Mammary epithelial cell (primary cell): Measurements from ENCODE around the gene TP63.

GRCh38 chr3:187290922-187291581 lies 485 bp downstream of the MASP1 start:
- CAGE, long polyA plus RNA: no peak
- RRBS: no CpG with 5 or more reads among the region's 7 CpGs

DNA sequence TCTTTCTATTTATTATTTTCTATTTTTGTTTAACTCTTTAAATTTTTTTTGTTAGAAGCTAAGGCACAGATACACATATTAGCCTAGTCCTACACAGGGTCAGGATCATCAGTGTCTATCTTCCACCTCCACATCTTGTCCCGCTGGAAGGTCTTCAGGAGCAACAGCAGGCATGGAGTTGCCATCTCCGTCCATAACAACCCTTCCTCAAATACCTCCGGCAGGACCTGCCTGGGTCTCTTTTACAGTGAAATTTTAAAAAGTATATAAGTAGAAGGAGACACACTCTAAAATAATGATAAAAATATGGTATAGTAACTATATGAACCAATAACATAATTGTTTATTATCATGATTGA lies 132.5 kb downstream of the SST start:
- CAGE, long polyA plus RNA: no peak
- RRBS: no CpG with 5 or more reads among the region's 3 CpGs

DNA sequence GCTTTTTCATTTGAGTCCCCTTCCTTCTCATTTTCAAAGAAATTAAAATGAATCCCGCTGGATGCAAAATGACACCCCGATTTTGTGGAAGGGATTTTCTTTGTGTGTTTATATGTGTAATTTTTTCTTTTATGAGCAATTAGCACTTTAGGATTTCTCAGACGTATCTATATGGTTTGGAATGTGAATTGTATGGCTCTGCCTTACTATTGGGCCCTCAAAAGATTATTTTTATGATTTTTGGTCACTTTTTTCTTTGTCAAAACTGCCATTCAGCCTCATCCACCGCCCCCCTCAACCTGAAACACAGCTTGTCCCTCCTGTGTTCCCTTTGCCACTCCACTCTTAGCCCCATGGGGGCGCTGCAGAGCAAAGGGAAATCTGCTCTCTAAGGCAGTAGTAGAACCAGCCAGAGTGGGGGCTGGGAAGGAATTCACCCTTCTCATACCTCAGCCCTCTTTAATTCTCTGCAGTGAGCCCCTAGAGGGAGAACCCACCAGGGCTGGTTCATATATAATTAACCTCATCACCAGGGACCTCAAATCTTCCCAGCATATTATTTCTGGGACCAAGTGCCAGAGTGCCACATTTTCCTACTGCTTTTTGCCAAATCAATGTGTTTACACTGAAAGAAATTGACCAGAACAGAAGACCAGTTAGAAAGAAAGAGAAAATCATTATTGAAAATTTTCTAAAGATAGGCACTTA lies 2.7 kb upstream of the BCL6 start:
- CAGE, long polyA plus RNA: no peak
- RRBS: no CpG with 5 or more reads among the region's 5 CpGs

DNA sequence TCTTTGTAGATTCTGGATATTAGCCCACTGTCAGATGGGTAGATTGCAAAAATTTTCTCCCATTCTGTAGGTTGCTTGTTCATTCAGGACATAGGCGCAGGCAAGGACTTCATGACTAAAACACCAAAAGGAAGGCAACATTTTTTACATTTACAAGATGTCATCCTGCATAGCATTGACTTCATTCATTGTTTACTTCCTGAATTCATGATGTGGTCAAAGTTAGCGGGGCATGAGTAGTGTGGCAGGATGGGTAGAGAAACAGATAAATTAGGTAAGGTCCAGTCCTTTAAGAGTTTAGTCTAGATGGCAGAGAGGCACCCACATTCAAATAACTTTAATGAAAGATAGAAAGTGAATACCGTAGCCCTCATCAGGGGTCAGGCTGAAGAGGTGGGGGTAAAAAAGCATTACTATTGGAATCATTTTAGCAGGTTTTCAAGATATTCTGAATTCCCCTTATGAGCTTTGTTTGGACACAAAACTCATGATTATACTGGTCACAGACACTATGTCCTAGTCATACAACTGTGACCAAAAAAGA lies 44.9 kb upstream of the LPP start:
- CAGE, long polyA plus RNA: no peak
- RRBS: no CpG with 5 or more reads among the region's 3 CpGs

DNA sequence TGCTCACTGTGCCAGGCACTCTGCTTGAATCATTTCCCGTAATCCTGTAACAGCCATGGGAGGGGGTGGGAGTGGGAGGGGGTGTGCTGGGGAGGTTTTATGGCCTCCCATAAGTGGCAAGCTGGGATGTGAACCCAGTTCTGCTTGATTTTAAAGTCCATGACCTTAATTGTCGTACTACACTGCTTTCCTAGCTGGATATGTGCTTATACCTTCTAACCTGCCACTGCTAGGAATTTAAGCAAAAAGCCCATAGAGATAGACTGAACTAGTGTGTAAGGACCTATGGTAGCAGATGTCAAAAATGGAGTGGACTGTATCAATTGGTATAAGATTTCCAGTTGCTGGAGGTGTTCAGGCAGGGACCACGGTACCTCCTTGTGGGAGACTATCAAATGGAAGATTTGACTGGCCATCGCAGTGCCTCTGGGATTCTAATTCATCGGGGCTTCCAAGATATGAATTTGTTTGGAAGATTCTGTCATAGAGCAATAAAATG lies 29.8 kb downstream of the LPP start:
- CAGE, long polyA plus RNA: no peak
- RRBS: no CpG with 5 or more reads among the region's 5 CpGs

DNA sequence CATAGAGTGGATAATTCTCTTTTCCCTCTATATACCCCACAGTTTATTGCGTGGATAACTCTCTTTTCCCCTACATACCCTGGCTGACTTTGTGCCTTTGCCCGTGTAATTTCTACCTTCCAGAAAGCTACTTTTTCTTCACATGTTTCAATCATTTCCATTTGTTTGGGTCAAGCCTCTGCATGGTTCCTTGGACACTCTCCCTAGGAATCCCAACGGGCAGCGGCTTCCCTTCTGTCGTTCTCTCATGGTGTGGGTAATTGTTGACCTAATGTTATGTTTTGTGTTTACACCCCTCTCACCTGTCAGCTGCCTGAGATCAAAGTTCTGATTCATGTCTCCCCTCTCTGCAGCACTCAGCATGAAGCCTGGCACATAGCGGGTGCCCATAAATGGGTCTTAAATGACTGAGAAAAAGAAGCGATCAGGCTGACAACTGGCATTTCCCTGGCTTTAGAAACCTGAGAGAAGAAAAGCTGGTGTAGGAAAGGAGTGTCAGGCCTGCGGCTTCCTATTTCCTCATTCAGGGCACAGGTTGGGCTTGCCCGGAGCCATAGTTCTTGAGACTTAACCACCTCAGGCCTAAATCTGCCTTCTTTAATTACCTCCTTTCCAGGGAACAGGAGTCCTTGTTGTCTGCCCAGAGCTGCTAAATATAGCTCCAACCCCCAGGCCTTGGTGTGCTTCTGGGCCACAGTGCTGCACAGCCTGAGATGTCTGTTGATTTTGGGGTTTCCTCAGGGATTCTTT lies 31.7 kb downstream of the LPP start:
- CAGE, long polyA plus RNA: no peak
- RRBS: no CpG with 5 or more reads among the region's 9 CpGs

DNA sequence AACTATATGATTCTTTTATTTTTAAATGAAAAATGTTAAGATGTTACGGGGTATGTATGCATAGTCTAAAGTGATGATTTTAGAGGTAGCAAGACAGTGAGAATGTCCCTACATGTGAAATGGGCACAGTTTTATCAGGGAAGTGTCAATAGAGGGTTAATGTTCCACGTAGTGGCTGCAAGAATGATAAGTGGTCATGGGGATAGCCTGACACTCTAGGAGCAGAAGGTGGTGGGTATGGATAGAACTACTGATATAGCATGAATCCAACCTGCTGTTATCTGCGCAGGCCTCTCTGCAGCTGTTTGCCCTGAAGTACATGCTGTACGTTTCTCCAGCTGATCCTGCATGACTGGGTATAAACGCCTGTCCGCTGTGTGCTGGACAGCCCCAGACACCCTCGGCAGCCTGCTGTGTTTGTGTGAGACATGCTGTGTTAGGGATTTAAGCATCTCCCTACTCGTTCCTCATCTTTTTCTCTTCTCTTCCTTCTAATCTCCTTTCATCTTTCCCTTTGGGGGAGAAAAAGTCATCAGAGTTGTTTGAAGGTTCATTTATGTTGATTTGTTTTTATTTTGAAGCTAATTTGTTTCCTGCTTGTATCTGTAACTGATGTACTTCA lies 87.1 kb downstream of the LPP start:
- CAGE, long polyA plus RNA: no peak
- RRBS: no CpG with 5 or more reads among the region's 8 CpGs

GRCh38 chr3:188348423-188349320 lies 194.7 kb downstream of the LPP start:
- CAGE, long polyA plus RNA: no peak
- RRBS: no CpG with 5 or more reads among the region's 9 CpGs

- CAGE, long polyA plus RNA: no peak
- RRBS: no CpG with 5 or more reads among the region's 2 CpGs
Measured at GRCh38 chr3:188359682-188359952, 205.7 kb downstream of the LPP start.

DNA sequence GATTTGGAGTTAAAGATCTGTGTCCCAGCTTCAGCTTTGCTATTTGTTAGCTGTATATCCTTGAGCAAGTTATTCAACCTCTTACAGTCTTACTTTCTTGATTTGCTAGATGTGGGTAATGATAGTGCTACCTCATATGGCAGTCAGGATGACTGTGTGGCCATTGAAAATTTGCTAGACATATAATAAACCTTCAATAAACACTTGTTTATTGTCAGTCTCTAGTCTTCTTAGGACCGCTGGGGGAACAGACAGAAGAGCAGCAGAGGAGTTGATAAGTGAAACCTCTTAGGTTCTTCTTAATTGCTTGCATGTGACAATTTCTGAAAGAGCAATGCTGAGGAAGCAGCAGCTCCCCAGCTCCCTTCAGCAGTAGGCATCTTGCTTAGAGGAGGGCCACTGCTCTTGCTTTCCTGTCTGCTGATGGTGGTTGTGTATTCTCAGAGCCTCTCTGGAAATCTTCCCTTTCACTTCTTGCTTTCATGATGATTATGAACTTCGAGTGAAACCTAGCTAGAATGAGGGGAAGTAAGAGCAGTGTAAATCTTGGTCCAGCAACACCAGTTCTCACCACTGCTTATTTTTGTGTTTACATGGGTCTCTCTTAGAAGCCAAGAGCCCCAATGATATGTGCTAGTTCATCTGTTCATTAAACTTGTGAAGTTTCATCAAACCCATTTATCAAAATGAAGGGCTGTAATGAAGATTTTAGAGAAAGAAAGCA lies 246.5 kb downstream of the LPP start:
- CAGE, long polyA plus RNA: no peak
- RRBS: no CpG with 5 or more reads among the region's 2 CpGs

GRCh38 chr3:188432922-188433986 lies 279.3 kb downstream of the LPP start:
- CAGE, long polyA plus RNA: no peak
- RRBS: no CpG with 5 or more reads among the region's 6 CpGs

- CAGE, long polyA plus RNA: no peak
- RRBS: no CpG with 5 or more reads among the region's 7 CpGs
Measured at GRCh38 chr3:188454320-188454938, 300.5 kb downstream of the LPP start.

DNA sequence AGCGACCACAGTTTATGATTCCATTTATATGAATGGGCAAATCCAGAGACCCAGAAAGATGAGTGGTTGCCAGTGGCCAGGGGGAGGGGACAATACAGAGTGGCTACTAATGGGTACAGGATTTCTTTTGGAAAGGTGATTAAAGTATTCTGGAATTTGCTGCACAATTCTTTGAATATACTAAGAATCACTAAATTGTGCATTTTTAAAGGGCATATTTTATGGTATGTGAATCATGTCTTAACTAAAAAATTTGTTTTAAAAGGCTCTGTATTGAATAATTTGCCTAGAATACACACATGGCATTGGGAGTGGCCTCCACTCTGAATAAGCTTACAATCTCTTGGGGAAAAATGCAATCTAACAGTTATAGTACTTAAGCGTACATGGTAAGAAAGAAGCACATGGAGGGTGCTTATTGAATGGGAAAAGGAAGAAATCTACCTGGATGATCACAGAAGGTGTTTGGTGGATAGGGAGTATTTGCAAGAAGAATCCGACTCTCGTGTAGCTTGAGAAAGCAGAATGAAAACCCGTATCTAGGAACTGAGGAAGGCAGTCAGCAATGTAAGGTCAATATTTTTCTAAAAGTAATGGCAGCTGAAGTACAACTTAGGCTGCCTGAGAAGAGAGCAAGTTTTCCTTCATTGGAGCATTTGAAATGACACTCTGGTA lies 385.1 kb downstream of the LPP start:
- CAGE, long polyA plus RNA: no peak
- RRBS: no CpG with 5 or more reads among the region's 5 CpGs

GRCh38 chr3:188595531-188596364 lies 441.8 kb downstream of the LPP start:
- CAGE, long polyA plus RNA: no peak
- RRBS: no CpG with 5 or more reads among the region's 8 CpGs

DNA sequence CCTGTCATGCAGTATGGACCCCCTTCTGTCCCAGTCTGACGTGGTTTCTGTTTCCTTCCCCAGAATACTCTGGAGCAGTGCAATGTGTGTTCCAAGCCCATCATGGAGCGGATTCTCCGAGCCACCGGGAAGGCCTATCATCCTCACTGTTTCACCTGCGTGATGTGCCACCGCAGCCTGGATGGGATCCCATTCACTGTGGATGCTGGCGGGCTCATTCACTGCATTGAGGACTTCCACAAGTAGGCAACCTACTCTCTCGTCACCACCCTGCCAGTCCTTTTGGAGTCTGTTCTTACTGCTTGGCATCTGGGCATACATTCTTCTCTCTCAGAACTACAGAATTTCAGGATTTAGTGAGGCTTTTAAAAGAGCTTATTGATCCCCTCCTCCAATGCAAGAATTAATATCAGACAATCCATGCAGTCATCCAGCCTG lies 305.6 kb upstream of the TPRG1 start:
- CAGE, long polyA plus RNA: no peak
- RRBS: no CpG with 5 or more reads among the region's 8 CpGs

GRCh38 chr3:189160478-189161041 lies 11.2 kb upstream of the TPRG1 start:
- CAGE, long polyA plus RNA: no peak
- RRBS: no CpG with 5 or more reads among the region's 6 CpGs

- CAGE, long polyA plus RNA: no peak
- RRBS: no CpG with 5 or more reads among the region's 5 CpGs
Measured at GRCh38 chr3:189227022-189227834, 55.5 kb downstream of the TPRG1 start.

- CAGE, long polyA plus RNA: no peak
- RRBS: no CpG with 5 or more reads among the region's 7 CpGs
Measured at GRCh38 chr3:189267715-189268473, 96.1 kb downstream of the TPRG1 start.

GRCh38 chr3:189596317-189596972 lies 34.7 kb upstream of the TP63 start:
- CAGE, long polyA plus RNA: no peak
- RRBS: no CpG with 5 or more reads among the region's 28 CpGs

GRCh38 chr3:189630606-189631905 lies at the start of gene TP63:
TSS of gene TP63 (plus strand) at chr3:189631389.
- CAGE, long polyA plus RNA: no peak
- RRBS: no CpG with 5 or more reads among the region's 16 CpGs